Ileum (tissue), 1 donor: ENCODE measurements around the genes KLF13, CHRNA7 and GREM1.

DNA sequence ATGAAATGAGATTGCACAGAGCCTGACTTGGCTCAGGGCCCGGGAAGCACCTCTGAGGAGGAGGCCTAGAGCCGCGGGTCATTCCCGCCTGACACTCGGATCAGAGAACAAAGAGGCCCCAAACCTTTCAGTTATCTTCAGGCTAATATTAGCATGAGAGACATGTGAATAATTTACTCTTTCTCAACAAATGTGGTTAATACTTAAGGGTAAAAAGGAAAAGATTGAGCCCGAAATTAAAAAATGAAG, 90.7 kb upstream of the KLF13 start:
- PRO-cap: no peak

- PRO-cap: bidirectional peak, plus-strand start at chr15:31264170, minus-strand start at chr15:31264035
These were observed 62.5 kb upstream of the KLF13 start for GRCh38 chr15:31263884-31264780.

DNA sequence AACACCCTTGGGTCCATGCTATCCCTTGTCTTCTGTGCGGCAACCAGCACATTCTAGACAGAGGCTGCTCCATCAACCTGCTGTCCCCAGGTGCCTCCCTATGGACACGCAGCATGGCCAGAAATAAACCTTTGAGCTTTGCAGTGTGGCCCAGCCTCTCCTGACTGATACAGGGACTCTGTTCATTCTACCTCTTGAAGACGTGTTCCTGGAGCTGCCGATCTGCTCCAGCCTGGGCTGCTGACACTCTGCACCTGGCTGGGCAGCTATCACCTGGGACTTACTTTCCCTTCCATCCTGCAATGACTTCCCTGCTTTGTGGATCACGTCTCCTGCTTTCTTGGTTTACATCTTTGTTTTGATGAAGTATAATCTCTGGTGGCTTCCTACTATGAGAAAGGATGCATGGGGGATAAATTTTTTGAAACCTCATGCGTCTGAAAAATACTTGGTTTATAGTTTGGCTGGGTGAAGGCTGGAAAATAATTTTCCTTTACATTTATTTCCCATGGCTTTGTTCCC, 4.0 kb upstream of the KLF13 start:
- PRO-cap: unidirectional peak, plus-strand start at position 197 of the sequence

- PRO-cap: bidirectional peak, plus-strand start at chr15:31326837, minus-strand start at chr15:31326477; bidirectional peak, plus-strand start at chr15:31327036, minus-strand start at chr15:31327033; bidirectional peak, plus-strand start at chr15:31327169, minus-strand start at chr15:31327252; bidirectional peak, plus-strand start at chr15:31327360, minus-strand start at chr15:31327281
These were observed at the start of gene KLF13 for GRCh38 chr15:31326605-31327545. KLF13 (plus strand) TSS chr15:31326835.

GRCh38 chr15:31338321-31338890, 11.8 kb downstream of the KLF13 start:
- PRO-cap: no peak

- PRO-cap: no peak
These were observed 17.6 kb downstream of the KLF13 start for GRCh38 chr15:31344107-31344686.

GRCh38 chr15:31345617-31346463, 19.2 kb downstream of the KLF13 start:
- PRO-cap: no peak

- PRO-cap: no peak
These were observed 25.6 kb downstream of the KLF13 start for GRCh38 chr15:31352111-31352704.

DNA sequence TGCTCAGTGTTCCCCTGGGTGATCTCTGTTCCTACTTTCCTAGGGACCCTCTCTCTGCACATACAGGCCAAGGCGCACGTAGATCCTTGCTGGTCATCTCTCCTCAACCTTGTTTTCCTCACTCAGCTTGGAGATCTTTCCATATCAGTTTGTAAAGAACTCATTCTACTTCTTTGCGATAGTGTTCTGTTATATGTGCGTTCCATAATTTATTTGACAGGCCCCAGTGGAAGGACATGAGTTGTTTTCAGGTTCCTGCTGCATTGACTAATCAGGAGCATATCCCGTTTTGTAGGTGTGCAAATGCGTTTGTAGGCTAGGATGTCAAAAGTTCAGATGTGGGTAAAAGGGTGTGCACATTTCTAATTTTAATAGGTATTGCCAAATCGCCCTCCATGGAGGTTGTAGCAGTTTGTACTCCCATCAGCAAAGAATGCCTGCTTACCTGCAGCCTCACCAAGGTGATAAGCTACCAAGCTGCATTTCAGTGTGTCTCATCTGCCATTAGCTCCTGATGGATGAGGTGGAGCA, 36.1 kb downstream of the KLF13 start:
- PRO-cap: no peak

DNA sequence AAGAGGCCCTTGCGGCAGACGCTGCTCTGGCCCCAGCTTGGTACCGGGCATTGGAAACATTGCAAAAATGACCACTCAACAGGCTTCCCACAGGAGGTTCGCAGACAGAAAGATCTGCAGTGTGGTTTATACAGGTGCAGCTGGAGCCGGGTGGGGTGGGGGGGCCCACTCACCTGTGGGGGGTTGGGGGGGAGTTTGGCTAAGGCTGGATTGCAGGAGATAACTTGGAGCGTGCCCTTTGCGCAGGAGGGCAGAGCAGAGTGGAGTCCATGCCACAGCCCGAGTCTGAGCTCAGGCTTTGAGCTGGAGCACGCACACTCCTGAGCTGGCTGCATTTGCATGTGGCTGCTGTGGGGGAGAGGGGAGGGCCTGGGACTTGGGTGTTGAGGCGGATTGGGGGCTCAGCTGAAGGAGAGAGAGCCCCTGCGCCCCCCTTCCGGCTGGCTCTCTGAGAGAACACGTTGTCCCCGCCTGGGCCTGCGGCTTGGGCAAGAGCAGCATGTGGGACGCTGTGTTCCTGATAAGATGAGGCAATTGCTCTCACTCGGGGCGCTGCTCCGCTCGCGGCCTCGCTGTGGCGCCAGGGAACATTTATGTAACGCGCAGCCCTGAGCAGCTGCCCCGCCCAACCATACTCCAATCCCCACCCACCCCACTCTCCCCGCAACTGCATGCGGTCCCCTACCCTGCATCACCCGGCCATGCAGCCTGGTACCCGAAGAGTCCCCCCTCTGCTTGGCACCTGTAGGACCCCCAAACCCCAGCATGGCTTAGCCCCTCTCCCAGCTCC, 39.0 kb downstream of the KLF13 start:
- PRO-cap: unidirectional peak, plus-strand start at position 248 of the sequence; bidirectional peak, plus-strand start at position 666 of the sequence, minus-strand start at position 571 of the sequence

GRCh38 chr15:31375330-31375780, 48.7 kb downstream of the KLF13 start:
- PRO-cap: no peak

- PRO-cap: no peak
These were observed 76.0 kb downstream of the KLF13 start for GRCh38 chr15:31402485-31403141.

DNA sequence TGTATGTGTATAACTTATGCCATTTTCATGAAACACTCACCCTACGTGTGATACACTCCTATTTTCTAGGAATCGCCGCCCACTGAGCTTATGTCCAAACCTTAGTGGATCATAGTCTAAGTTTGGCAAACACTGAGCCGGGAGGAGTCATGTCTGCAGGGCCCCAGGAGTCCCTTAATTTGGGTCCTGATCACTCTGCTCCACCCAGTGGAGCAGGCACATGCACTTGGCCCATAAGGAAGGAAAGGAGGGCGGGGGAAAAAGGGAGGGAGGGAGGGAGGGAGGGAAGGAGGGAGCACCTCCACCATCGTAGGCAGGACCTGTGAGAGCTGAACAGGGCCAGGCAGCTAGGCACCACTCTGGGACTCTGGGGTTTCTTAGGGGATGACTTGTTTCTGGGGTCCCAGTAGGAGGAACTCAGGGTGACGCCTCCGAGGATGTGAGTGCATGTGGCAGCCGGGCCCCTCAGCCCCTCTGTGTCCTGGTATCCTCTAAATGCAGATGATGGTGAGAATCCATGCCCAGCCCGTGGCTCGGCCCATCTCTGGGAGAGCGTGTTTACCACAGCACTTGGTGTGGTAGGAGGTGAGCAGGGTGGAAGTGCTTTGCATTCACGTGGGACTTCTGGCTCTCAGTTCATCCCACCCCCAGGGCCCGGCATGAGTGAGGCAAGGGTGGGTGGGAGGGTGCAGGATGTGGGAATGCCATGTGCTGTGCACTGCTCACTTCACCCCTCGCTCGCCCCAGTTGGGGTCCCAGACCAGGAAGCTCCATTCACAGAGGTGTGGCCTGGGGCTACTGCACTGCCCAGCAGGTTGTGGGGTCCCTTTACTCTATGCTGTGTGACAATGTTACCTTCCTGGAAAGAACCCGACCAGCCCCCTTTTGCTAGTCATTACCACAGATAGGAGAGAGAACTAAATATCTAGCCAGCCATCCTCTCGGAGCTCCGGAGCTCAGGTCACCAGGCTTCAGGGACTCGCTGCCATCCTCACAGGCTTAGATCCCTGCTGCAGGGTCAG, 109.6 kb downstream of the KLF13 start:
- PRO-cap: no peak

GRCh38 chr15:31869490-31870326, 765 bp downstream of the OTUD7A start:
- PRO-cap: no peak

- PRO-cap: bidirectional peak, plus-strand start at chr15:32030545, minus-strand start at chr15:32030351
These were observed at the start of gene CHRNA7 for GRCh38 chr15:32030199-32030803. CHRNA7 (plus strand) TSS chr15:32030515.

DNA sequence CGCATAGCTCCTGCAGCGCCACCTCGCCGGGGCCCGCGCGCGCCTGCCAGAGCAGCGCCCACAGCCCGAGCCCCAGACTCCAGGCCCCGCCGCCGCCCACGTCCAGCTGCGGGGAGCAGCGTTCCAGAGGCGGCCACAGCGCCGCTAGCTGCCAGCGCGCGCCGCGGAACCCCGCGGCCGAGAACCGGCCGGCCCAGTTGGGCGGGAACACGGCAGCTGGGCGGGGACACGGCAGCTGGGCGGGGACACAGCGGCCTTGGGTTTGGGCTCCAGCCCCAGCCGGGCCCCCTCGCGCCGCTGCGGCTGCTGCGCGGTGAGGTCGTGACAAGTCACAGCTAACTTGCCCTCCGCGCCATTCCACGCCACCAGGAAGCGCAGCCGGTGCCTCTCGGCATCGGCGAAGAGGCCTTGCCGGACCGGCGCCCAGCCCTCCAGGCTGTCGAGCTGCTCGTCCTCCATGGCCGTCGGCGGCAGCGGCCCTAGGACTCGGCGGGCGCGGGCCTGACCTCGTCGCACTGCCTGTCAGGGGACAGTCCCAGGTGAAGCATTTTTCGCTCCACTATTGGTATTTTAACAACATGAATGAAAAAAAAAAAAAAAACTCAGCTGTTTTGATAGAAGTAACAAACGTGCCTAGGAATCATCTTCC, 78.7 kb upstream of the ARHGAP11A start:
- PRO-cap: no peak

DNA sequence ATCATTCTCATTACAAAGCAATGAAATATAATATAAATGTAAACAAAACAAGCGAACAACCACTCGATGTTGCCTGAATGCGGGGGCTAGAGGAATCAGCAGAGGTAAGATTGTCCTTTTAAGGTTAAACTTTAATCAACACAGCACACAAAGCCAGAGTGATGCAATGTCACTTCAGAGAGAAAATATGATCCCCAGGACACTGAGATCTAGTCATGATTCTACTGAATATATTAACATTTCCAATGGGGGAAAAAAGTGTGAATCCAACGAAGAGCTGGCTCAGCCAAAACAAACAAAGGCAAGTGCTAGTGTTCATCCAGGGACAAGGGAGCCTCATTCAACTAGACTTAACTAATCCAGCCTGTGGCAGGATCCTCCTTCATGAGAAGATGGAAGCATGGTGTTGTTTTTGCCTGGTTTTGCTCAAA, 35.7 kb downstream of the SCG5 start:
- PRO-cap: no peak

GRCh38 chr15:32717469-32718375, at the start of gene GREM1:
GREM1 (plus strand) TSS chr15:32718004.
- PRO-cap: bidirectional peak, plus-strand start at chr15:32718004, minus-strand start at chr15:32717713

GRCh38 chr15:32838487-32839322, 120.9 kb downstream of the GREM1 start:
- PRO-cap: no peak

GRCh38 chr15:33026603-33027084, 167.9 kb downstream of the FMN1 start:
- PRO-cap: no peak